Metanephros (tissue), 2 donors: ENCODE results near the gene SDCCAG8.

- RAMPAGE, long total RNA, result no peak
These were observed 163.9 kb downstream of the ZP4 start for GRCh38 chr1:237726730-237727371.

DNA sequence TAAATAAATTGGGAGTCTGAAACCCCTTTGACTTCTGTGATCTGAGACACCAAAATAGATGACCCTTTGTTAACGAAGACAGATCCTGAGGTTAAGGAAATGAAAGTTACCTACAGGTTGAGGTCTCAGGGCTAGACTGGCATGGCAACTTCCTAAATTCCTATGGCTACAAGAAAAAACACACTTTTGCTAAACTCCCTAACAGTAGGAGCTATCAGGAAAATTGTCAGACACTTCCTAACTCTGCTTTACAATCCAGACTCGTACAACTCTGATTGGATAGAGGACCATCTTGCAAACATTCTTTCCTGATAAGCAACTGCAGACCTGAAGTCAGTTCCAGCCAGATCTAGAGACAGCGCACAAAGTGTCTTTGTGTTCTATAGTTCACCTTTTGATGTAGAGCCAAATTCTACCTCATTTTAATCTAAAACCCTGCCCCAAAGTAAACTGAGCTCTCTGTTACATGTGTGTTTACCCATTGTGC is 22.0 kb downstream of the ZP4 start:
- RAMPAGE, long total RNA, result no peak

DNA sequence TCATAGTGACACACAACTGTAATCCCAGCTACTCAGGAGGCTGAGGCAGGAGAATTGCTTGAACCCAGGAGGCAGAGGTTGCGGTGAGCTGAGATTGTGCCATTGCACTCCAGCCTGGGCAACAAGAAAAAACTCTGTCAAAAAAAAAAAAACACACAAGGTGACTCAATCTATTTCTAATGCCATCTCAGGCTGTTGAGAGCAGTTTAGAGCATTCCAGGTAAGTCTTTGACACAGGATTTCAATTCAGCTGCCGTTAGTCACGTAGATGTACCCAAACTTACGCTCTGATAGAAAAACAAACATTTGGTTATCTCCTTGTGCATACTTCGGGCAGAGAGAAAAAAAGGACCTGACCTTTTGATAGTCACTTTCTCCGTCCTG is 15.4 kb downstream of the GREM2 start:
- RAMPAGE, long total RNA, result no peak

GRCh38 chr1:240598635-240599016 is 13.3 kb downstream of the GREM2 start:
- RAMPAGE, long total RNA, result no peak

- RAMPAGE, long total RNA, result no peak
These were observed 12.7 kb downstream of the GREM2 start for GRCh38 chr1:240599253-240599722.

GRCh38 chr1:242008853-242009178 is 9.9 kb upstream of the MAP1LC3C start:
- RAMPAGE, long total RNA, result no peak

DNA sequence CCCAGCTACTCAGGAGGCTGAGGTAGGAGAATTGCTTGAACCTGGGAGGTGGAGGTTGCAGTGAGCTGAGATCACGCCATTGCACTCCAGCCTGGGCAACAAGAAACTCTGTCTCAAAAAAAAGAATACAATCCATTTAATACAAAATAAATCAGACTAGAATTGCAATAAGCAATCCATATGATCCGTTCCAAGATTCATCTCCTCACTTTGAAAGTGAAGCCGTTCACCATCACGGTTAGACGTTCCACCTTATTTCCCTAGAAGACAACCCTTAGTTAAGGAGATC is 14.9 kb downstream of the CEP170 start:
- RAMPAGE, long total RNA, result no peak

- RAMPAGE, long total RNA, result no peak
These were observed at the start of gene SDCCAG8 for GRCh38 chr1:243255625-243256475. SDCCAG8 (plus strand) TSS chr1:243256041.

GRCh38 chr1:243364709-243365426 is 109.0 kb downstream of the SDCCAG8 start:
- RAMPAGE, long total RNA, result no peak

- RAMPAGE, long total RNA, result no peak
These were observed 137.3 kb downstream of the SDCCAG8 start for GRCh38 chr1:243393106-243393592.

- RAMPAGE, long total RNA, result no peak
These were observed 198.8 kb downstream of the SDCCAG8 start for GRCh38 chr1:243454622-243454967.

- RAMPAGE, long total RNA, result no peak
These were observed 200.2 kb downstream of the SDCCAG8 start for GRCh38 chr1:243455549-243456887.

- RAMPAGE, long total RNA, result no peak
These were observed 228.1 kb downstream of the SDCCAG8 start for GRCh38 chr1:243483931-243484391.

DNA sequence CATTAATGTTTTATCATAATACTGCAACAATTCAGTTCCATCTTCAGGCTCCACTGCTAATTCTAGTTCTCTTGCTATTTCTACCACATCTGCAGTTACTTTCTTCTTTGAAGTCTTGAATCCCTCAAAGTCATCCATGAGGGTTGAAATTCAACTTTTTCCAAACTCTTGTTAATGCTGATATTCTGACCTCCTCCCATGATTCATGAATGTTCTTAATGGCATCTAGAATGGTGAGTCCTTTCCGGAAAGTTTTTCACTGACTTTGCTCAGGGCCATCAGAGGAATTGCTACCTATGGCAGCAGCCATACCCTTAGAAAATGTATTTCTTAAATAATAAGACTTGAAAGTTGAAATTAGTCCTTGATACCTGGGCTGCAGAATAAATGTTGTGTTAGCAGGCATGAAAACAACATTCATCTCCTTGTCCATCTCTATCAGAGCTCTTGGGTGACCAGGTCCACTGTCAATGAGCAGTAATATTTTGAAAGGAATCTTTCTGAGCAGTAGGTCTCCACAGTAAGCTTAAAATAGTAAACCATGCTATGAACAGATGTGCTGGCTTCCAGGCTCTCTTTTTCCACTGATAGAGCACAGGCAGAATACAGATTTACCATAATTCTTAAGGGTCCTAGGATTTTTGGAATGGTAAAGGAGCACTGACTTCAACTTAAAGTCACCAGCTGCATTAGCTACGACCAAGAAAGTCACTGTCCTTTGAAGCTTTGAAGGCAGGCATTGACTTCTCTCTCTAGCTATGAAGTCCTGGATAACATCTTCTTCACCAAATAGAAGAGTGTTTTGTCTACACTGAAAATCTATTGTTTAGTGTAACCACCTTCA is 60.4 kb downstream of the AKT3 start:
- RAMPAGE, long total RNA, result no peak

- RAMPAGE, long total RNA, result no peak
These were observed 1.9 kb upstream of the ZBTB18 start for GRCh38 chr1:244049105-244049755.

- RAMPAGE, long total RNA, result no peak
These were observed 23.6 kb downstream of the ZBTB18 start for GRCh38 chr1:244074451-244075230.

- RAMPAGE, long total RNA, result no peak
These were observed 24.4 kb downstream of the ZBTB18 start for GRCh38 chr1:244075231-244076043.

GRCh38 chr1:244094757-244095229 is 43.7 kb downstream of the ZBTB18 start:
- RAMPAGE, long total RNA, result no peak

DNA sequence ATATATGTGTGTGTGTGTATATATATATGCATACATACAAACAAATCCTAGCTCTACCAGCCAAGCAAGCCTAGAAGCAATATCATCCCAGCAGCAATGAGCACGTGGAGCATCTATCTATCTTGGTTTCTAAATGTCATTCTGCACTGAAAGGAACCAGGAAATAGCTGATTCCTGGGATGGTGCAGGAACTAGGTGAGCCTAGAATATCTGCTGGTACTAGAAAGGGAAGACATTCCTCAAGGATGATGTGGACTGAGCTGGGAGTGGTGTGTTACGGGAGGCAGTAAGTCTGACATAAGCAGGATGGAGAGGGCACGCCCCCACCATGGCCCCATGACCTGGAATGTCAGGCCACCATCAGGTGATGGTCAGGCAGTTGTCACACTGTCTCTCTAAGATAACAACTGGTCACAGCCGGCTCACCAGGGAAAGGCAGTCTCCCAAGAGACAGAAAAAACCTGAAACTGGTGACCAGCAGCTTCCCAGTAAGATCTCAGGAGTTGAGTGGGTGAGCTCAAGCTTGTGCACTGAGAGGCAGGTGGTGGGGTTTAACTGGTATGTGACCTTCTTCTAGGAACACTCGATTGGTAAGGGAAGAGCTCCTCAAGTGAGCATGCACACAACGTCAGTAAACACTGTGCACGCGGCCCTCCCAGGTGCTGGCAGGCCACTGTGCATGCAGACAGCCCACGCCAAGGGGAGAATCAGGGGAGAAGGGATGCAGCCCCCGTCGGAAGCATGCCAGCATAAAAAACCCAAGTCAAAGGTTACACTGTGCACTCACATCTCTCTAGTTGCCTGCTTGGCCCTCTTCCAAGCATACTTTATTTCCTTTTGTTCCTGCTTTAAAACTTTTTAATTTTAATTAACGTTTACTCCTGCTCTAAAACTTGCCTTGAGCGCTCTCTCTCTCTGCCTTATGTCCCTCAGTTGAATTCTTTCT is 49.4 kb upstream of the C1orf100 start:
- RAMPAGE, long total RNA, result no peak

DNA sequence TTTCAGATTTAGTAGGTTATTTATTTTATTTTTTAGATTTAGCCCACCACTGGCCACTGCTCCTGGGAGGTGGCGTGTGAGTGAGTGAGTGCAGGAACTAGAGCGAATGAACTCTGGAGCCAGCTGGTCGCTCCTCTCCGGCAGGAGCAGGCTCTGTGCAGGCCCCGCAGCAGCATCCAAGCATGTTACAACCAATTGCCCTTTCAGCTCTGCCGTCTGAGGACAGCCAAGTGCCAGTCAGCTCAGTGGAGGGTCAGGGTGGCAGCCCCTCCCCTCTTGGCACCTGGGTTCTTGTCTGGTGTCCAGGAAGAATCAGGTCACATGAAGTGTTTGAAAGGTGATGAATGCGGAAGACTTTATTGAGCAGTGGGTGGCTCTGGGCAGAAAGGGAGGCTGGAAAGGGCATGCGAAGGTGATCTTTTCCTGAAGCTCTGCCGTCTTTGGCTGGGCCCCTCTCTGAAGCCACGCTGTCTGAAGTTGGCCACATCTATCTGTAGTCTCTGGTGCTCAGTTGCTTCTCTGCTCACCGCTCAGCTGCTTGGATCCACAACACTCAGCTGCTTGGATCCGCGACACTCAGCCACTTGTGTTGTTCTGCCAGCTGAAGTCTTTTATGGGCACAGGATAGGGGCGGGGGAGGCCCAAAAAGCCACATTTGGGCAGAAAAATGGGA is 40.6 kb upstream of the C1orf100 start:
- RAMPAGE, long total RNA, result no peak